ENCODE measurements around a stretch of chr18.

- PRO-cap = no peak
Measured at GRCh38 chr18:58910821-58911302, 46.2 kb downstream of the ZNF532 start.

- PRO-cap = no peak
Measured at GRCh38 chr18:59409855-59410142, 50.7 kb upstream of the LMAN1 start.

DNA sequence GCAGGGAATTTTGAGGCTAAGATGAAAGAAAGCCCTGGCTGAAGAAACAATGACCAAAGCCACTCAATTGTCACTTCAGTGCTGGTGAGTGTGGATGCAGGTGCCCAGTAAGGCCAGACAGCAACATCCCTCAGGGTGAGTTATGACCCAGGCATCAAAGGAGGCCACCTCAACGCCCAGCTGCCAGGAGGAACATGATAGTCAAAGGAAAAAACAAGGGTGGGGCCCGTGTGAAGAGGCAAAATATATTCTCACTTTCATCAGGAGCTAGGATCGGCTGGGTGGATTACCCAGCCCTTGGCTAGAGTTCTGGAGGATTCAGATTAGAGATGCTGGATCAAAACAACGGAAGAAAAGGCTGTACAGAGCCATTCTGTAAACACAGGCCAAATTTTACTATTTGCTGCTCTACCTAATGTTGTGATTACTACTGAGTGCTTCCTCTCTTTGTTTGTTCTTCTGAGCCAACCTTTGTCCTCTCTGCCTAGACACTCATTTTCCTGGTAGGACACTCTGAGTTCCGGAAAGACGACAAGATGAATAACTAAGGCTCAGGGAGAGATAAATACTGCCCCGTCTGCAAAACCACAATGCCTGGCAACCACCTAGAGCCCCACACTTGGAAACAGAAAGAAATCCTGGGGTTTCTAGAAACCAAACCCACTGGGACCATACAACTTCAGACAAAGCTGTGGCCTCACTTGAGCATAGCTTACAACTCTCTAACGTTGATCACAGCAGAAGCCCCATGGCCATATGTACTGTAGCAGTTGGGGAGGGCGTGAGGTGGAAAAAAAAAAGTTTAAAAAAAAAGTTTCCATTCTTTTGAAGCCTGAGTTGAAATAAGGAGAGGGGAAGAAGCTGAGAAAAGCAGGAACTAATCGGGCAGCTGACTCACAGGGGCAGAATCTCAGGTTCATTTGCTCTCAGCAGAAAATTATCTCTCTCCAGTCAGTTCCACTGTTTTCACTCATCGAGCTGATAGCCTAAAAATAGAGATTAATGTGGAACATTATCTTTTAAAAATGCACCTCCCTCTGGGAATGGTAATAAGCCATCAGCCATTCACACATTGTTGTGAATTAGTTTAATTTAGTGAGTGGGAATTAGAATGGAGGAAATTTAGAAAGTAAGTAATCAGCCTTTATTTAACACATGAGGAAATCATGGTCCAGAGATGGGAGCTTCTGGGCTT, 17.7 kb upstream of the PMAIP1 start:
- PRO-cap = no peak

DNA sequence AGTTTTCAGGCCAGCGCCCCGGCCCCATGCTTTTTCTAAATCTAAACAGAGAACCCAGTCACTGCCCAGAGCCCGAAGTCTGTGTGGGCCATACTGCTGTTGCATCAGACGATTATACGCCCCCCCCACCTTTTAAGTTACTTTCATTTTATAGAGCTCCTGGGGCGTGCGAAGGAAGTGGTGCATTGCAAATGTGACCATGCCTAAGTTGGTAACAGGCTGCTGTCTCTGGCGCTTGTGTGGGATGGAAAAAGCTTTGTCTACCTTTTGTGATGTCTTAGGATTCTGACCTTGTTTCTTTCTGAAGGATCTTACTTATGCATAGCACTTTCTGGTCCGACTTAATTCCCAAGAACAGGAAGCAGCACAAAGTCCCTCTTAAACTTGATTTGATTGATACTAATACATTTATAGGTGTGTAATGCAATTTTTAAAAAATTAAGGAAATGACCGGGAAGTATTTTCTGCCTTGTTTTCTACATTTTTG, 1.1 kb downstream of the PMAIP1 start:
- PRO-cap = no peak

GRCh38 chr18:61652153-61652500, 240.7 kb downstream of the RNF152 start:
- PRO-cap = no peak

DNA sequence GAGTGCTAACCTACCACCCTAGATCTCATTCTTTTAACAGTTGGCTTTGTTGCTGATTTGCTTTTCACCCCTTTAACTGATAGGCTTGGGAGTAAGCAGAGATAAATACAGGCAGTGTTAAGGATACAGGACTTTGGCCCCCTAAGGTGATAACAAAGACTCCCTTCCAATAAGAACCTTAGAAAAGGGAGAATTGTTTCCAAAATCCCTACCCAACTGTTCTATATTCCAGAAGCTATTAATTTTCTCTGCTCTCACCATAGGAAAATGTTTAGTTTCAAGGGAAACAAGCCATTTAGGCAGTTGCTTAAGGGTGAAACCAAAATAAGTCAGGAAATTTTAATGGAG, 238.9 kb downstream of the RNF152 start:
- PRO-cap = no peak

DNA sequence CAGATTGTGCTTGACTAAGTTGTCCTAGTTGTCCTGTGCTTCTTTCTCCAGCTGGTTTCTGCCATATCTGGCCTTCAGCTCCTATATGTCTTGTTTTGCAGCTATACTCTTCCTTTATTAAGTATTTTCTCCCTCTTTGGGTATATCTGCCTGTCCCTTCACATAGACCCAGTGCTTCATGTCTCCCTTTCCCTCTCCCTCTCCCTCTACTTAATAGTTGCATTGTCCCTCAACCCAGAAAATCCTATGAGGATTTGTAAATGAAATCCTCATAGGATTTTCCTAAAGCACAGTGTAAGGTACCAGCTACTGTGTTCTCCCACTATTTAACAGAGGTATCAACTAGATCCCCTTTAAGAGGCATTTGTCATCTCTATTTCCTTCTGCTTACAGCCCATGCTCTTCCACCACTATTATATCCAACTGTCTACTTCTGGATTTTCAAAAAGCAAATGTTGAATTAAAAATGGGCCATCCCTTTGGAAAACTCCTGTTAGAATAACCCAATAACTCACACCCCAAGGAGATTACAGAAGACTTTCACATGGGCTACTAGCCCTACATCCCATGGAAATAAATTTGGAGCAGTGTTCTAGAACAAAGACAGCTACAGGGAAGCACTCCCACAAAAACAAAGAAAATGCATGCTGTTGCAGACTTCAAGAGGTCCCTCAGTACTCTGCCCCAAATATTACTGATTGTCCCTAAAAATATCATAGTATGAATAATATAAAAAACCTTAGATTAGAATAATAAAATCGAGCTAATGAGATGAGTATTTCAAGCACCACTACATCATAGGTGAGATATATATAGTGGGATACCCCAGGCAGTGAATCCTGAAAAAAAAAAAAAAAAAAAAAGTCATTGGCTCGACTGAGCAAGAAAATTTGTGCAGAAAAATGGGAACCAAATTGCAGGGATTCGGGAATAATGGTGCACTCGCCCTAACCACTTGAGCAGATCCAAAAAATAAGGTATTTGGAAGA, 83.5 kb downstream of the RNF152 start:
- PRO-cap = no peak

DNA sequence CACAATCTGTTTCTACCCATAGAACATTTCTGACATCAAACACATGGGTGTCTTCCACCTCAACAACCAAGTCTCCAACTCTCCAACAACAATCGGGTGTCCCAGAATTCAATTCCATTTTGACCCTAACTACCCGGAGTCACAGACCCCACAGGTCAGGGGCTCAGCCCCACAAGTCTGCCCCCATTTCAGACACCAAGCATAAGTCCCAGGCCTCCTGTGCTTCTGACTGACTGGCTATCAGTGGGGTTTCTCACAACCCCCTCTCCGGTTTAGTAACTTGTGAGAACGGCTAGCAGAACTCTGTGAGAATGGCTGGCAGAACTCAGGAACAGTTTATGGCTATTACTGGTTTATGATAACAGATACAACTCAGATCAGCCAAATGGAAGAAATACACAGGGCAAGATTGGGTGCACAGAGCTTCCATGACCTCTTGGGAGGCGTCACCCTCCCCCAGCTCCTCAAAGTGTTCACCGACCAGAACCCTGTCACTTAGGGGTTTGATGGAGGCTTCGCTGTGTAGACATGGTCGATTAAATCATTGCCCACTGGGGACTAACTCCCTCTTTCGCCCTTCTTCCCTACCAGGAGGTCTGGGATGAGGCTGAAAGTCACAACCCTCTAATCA, 28.7 kb downstream of the RNF152 start:
- PRO-cap = no peak

DNA sequence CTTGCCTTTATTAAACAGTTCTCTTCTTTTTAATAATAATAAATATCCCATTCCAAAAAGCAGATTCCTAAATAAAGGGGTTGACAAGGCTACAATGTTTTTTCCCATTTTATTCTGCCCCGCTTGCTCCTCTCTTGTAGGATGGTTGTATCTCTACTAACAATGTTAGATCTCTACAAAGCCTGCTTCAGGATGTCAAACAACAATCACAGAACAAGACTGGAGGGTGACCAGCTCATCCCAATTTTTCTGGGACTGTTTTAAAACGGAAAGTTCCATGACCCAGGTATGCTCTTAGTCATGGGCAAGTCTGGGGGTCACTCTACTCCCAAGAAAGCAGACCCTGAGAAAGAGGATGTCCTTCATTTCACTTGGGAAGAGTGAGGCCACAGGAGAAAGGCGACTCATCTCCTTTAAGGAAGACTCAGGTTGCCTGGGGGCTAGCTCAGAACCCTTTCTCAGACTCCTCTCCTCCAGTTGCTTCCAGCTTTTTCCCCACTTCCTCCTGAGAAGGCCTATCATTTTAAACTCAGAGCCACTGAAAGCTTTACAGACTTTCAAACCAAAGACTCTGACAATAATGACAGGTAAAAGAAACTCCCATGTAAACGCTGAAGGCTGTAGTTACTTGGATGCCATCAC, 9.3 kb downstream of the RNF152 start:
- PRO-cap = no peak

DNA sequence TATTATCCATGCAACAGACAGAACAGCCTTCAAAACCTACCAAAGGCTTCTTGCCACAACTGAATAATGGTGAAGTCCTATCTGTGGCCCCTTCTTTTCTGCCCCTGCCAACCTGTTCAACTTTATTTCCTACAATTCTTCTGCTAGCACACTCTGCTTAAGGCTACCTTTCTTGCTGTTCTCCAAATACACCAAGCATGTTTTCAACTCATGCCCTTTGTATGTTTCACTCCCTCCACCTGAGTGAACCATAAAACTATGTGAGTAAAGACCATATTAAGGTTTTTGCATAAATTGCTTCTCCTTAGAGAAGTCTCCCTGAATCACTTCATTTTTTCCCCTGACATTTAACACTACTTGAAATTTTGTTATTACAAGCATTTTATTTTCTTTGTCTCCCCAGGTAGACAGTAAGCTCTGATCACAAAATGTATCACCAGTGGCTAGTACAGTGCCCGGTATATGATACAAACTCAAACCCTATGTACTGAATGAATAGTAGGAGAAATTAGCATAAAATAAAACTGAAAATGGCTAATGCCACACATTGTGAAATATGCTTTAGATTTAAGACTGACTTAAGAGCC, 107.8 kb downstream of the PIGN start:
- PRO-cap = no peak

DNA sequence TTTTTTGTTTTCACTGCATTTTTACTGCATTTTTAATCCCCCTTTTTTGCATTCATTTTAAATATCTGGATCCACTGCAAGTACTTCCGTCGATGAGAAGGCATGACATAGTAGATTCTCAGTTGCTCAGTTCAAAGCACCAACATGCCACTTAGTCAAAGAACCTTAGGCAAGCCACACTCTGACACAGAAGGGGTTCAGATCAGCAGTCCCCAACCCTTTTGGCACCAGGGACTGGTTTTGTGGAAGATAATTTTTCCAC, 83.2 kb upstream of the PHLPP1 start:
- PRO-cap = no peak

DNA sequence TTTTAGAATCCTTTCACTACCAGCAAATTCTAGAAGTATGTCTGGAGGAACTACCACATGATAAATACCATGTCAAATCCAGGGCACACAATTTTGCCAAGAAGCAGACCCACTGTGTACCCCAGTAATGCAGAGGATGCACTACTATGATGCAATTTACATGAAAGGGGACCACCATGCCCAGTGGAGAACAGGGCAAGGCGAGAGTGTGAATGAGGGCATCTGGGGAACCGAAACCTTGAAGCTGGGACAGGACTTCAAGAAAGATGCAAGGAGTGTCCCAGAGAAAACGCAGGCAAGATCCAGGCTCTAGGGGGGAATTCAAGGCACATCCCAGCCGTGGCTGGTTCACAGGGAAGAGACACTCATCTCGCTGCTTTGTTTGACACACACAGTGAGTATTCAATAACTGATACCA, 64.3 kb upstream of the PHLPP1 start:
- PRO-cap = no peak

DNA sequence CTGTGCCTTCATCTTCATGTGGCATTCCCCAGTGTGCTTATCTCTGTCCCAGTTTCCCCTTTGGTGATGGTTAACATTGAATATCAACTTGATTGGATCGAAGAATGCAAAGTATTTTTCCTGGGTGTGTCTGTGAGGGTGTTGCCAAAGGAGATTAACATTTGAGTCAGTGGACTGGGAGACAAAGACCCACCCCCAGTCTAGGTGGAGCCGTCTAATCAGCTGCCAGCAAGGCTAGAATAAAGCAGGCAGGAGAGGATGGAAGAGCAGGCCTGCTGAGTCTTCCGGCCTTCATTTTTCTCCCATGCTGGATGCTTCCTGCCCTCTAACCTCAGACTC, 287.7 kb downstream of the PHLPP1 start:
- PRO-cap = no peak

GRCh38 chr18:63098341-63098949, 221.1 kb downstream of the BCL2 start:
- PRO-cap = no peak

DNA sequence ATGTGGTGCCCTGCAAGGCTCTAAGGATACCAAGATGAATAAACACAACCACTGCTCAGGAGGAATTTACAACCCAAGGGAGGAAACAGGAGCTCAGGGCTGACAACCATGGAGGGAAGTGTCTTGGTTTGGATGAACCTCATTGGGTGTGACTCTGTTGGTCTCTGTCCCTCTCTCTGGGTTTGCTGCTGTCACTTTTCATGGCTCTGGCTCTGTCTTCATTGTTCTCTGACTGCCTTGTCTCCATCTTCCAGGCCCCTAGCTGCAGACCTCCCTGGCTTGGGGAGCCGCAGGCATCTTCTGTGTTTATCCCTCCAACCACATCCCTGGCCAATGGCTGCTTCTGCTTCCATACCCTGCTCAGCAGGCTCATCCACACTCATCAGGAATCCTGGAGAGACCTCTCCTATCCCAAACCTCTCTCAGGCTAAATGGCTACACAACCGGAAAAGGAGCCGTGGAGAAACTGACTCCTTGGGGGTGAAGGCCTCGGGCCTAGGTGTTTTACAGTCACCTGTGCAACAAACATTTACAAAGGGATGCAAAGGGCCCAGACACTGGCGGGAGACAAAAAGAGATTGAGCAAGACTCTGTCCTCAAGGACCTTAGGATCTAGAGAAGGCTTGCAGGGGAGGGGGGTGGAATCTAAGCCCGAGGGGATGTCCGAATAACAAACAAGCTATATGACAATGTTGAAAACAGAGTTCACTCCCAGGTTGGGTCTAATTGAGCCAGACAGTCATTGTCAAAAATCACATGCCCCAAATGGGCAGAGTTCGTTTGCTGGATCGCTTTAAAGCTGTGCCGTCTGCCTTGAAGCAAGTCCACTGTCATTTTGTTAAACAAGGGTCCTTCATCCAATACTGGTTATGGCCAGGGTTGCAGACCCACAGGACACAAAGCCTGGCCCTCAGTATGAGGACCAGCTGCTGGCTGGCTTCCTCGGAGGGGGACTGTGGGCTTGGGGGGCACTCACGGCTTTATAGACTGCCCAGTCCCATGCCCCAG, 154.1 kb downstream of the BCL2 start:
- PRO-cap = no peak

GRCh38 chr18:63206718-63207579, 112.6 kb downstream of the BCL2 start:
- PRO-cap = no peak

DNA sequence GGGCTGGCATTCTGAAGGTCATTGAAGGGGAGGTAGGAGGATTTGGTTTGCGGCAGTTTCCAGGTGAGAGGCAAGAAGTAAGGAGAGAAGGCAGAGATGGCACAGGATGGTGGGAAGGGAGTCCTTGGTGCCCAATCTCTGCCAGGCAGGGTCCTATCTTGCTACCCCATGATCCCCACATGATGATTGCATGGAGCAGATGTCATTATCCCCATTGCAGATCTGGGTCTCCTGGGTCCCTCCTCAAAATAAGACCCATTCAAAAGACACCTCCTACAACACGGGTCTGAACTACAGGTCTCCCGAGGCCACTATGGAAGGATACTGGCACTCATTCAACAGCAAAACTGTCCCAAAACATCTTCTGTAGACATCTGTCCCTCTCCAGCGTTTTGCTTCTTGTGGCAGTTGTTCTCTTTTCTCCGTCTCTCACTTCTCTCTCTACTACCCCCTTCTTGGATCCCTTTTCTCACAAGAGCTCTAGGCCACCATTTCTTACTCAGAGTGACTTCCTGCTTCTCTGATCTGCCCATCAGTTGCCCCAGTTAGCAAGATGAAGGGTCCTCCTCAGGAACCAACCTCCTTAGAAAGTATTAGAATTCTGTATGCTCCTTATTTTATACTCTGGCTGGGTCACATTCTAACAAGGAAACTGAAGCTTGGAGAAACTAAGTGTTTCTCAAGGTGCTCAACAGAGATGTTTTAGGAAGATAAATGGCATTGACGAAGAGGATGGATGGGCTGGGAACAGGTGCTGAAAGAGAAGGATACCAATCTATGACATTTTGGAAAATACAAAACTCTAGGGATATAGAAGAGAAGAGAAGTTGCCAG, 32.7 kb downstream of the BCL2 start:
- PRO-cap = no peak

- PRO-cap = no peak
Measured at GRCh38 chr18:63292599-63293736, 26.6 kb downstream of the BCL2 start.

- PRO-cap = no peak
Measured at GRCh38 chr18:63295783-63296347, 23.7 kb downstream of the BCL2 start.

DNA sequence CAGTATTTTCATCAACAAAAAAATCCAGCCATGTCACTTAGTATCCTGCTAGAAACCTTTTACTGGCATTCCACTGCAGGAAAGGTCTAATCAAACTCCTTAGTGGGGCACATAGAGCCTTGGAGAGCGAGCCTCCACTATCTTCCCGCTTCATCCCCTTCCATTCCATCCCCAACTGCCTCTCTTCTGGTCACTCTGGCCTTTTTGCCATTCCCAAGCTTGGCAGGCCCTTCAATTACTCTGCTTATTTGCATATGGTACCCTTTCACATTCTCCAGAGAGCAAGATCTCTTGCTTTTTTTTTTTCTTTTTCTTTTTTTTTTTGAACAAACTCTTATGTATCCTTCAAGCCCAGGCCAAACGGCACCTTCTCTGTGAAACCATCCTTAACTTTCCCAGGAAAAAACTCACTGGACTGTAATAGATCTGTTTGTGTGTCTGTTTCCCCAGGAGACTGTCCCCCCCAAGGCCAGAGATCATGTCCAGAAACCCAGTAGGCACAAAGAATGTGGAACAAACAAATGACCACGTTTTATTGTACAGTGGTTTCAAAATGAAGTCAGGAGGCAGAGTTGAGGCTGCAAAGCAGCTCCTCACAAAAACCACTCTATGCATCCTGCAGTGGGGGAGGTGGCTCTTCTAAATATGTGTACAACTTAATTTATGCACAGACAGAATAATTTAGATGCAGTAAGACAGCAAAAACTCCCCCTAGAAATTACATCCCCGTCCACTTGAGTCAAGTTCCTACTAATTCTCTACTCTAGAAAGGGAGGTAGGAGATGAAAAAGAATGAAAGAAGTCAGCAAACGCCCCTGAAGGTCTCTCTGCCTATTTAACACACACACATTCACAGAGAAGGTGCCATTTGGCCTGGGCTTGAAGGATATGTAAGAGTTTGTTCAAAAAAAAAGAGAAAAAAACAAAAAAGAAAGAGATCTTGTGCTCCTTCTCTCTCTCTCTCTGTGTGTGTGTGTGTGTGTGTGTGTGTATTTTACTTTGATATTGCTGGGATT, 19.8 kb downstream of the BCL2 start:
- PRO-cap = no peak

Measured in left common carotid artery plus branches (tissue), 1 donor.